ENCODE measurements around the genes NCOA6, MMP24 and EIF6.

GRCh38 chr20:34433953-34434817 is 71.1 kb downstream of the ITCH start:
- RRBS: no CpG with 5 or more reads among the region's 4 CpGs

- RRBS: no CpG with 5 or more reads among the region's 10 CpGs
These were observed 46.5 kb downstream of the MAP1LC3A start for GRCh38 chr20:34604779-34605670.

DNA sequence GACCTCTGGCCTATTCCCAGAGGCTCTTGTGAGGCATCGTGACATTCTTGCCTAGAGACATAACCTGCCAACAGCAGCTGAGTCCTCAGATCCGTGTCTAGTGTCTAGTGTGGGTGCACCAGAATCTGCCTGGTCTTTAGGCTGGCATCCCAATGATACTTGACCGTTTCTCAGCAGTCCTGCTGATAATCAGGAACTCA is 20.1 kb downstream of the TP53INP2 start:
- RRBS: no CpG with 5 or more reads among the region's 3 CpGs

DNA sequence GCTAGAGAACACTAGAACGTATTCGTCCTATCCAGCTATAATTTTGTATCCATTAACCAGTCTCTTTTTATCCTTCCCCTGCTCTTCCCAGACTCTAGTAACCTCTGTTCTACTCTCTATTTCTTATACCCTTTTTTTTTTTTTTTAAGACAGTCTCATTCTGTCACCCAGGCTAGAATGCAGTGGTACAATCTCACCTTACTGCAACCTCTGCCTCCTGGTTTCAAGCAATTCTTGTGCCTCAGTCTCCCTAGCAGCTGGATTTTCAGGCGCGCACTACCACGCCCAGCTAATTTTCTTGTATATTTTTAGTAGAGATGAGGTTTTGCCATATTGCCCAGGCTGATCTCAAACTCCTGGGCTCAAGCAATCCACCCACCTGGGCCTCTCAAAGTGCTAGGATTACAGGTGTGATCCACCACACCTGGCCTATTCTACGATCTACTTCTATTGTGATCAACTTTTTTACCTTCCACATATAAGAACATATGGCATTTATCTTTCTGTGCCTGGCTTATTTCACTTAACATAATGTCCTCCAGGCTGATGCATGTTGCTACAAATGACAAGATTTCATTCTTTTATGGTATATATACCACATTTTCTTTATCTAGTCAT is 20.4 kb downstream of the NCOA6 start:
- RRBS: no CpG with 5 or more reads among the region's 6 CpGs

- RRBS: no CpG with 5 or more reads among the region's 3 CpGs
These were observed 1.3 kb downstream of the NCOA6 start for GRCh38 chr20:34824125-34824561.

- RRBS: under 1% methylated on average over 19 of the region's 43 CpGs
These were observed at the start of gene NCOA6 for GRCh38 chr20:34825525-34825859. Gene NCOA6 (minus strand): TSS chr20:34825651.

DNA sequence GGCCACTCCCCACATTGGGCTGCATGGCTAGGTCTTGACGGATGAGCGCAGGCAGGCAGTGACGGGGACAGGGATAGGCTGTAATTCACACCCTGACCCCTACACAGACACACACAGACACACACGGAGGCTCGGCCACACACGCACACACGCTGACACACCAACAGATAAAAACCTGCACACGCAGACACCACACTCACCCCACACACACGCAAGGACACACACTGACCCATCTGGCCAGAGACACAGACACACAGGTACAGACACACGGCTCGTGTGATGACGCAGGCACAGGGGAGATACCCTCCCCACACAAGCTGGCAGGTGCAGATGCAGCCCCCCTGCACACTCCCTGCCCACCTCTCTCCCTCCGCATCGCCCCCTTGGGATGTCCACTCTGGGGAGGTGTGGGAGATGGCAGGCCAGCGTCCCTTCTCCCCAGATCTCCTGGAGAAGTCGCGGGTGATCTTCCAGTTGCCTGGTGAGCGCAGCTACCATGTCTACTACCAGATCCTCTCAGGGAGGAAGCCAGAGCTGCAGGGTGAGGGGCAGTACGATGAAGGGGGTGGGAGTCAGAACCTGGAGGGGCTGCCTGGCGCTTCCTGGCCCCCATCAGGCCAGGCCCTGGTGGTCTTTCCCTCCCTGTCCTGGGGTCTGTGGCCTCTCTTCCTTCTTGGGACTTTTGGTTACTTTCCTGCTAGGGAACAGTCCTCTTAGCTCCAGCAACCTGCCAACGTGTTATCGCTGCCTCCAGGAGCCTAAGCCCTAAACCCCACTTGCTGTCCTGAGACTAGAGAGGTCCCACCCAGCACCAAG is 30.2 kb downstream of the MYH7B start:
- RRBS: no CpG with 5 or more reads among the region's 22 CpGs

GRCh38 chr20:35225986-35226996 is at the start of gene MMP24:
Gene MMP24 (plus strand): TSS chr20:35226690.
- RRBS: 4% methylated on average over 47 of the region's 93 CpGs

DNA sequence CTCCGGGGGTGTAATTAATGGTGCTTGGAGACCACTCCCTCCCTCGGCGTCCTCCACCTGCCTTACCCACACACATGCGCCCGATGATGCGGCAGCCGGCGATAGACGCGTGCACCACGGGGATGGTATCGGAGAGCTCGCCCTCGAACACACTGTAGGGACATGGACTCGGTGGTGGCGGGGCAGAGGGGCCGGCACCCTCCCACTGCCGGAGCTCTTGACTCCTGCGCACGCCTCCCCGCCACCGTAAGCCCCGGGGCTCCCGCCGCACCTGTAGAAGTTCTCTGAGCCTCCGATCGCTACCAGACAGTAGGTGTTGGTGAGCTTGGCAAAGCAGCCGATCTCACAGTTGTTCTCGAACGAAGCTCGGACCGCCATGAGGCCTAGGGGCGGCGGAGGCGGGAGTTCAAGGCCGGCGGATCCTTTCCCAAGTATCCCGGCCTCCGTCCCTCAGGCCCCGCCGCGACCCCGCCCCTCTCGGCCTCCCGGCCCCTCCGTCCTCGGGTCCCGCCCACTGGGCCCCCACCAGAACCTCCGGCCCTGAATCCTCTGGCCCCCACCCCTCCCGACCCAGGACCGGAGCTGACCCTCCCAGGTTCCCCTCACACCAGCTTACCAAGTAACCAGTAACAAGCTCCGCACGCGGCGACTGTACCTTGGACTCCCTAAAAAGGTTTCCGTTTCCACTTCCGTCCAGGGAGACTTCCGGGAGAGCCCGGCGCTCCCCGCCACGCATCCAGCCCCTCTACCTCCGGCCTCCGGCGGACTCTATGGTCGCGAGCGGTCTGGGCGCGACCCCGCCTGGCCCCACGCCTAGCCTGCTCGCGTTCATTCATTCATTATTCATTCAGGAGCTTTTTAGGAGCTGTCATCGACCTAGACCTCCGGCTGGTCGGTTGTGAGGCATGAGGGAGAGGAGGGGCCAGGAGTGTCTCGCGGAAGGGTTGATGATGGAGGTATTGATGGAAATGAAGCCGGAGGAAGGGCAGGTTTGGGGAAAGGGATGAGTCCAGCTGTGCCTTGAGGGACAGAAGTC is at the start of gene EIF6:
TSS of gene EIF6 (minus strand) at position 663 of the 1,036 bp plus-strand sequence.
- RRBS: 1% methylated on average over 48 of the region's 80 CpGs

DNA sequence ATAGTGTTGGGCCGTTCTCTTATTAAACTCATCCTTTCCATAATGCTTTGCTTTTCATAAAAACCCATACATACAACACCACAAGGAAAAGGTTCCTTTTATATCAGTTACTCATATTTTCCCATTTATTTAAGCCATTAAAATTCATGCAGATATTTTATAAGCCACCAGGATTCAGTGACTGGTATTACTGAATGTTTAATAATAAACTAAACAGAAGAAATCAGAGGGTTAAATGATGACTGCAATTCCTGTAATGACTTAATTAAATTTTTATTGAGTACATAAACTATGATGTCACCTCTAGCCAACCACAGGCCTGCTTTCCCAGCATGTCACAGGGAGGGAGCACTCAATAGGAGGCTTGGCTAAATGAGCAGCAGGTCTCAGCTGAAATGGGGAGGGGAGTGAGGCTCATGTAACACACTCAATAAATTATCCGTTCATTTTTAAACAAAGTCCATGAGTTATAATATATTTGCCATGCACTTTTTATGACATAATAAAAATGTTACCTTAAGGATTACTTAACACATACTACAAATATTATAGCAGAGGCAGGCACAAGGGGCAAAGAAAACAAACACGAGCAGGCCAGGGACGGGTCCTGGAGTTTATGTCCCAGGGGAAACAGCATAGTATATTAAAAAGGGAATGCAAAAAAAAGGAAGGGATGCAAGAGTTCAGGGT is 26.9 kb upstream of the FAM83C start:
- RRBS: no CpG with 5 or more reads among the region's 4 CpGs

DNA sequence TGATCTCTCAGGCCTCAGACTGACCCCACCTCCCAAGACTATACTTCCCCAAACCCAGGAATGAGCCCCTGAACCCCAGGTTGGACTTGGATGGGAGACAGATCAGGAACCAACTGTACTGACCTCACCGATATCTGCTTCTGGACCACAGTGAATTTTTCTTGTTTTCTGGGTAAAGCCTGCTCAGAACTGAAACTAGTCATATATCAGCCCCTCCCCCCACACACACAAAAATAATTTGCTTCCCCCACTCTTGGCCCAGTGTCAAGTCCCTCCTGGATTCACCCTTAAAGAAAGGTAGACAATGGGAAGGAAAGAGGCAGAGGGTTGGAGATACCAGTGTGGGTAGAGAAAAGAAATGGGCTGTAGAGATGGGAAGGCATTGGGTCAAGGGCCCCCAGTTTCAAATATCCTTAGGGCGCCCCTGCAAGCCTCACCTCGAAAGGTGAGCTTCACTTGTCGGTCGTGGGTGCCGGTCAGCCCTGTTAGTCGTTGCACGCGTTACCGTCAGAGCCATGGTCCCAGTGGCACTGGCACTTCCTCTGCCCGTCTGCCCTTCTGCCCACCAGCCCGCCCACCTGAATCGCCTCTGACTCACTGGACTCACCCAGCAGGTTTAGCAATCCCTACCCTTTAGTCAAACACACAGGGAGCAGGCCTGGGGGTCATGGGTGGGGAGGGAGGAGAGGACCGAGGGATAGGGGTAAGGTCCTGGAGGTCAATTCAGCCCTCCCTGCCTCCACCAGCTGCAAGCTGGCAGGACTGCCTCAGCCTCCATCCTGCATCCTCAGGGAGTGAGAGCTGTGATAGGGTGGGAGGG is 8.4 kb upstream of the SPAG4 start:
- RRBS: no CpG with 5 or more reads among the region's 14 CpGs

DNA sequence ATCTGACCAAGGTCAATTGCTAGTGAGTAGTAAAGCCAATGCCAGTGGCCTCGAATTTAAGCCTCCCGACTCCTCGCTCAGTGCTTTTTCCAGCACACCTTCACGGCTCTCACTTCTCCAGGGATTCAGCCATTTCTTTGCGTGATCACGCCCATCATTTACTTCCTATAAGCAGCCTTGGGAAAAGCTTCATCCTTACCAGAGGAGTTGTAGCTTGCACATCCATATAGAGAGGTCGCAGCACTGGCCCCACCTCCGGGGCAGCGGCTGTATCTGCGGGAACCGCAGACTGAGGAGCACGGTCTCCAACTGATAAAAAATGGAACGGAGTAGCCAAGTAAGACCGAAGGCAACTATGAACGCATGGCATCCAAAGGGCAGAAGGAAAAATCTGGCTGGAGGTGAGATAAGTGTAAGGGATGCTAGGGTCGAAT is 853 bp downstream of the NFS1 start:
- RRBS: no CpG with 5 or more reads among the region's 16 CpGs

DNA sequence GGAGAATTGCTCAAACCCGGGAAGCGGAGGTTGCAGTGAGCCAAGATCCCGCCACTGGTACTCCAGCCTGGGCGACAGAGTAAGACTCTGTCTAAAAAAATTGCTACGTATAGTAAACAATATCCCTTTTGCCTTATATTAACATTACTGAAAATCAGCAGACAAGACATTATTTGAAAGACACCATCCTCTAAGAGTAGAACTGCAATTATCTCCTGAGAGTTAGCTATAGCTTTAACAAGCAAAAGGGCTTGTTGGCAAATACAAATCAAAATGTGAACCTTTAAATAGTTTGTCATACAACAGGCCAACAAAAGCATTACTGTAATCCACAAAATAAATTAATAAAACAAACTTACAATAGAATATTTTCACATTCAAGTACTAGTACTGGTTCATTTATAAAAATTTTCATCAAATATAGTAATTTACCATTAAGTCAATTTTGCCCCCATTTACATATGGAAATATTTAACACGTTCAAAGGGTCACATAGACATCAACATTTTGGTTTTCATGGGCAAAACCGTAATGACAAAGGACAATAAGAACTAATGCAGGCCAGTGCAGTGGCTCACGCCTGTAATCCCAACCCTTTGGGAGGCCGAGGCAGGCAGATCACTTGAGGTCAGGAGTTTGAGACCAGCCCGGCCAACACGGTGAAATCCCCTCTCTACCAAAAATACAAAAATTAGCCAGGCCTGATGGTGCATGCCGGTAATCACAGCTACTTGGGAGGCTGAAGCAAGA is 9.4 kb downstream of the RBM39 start:
- RRBS: no CpG with 5 or more reads among the region's 12 CpGs

- RRBS: no CpG with 5 or more reads among the region's 1 CpG
These were observed 7.9 kb downstream of the RBM39 start for GRCh38 chr20:35733988-35734827.

- RRBS: no CpG with 5 or more reads among the region's 3 CpGs
These were observed 3.2 kb downstream of the RBM39 start for GRCh38 chr20:35738872-35739330.

DNA sequence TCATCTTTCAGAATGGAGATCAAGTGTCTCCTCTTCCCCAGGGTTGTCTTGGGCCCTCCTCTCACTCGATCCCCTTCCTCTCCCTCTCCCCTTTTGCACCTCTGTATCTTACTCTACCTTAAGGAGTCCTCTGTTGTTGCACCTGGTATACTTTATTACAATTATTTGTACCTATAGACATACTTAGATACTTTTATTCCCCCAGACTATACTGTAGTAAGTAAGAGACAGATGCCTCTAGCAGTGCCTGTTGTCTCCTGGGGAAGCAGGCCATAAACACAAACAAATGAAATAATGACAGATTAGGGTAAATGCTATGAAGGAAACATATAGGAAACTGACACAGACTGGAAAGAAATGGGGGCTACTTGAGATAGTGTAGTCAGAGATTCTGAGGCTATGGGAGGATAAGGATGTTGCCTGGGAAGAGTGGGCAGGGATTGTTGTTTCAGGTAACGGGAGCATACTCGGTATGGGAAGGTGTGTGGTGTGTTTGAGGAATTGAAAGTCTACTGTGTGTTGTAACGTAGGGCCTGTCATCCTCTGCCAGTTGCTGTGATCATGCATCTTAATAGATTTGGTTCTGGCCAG is 60.5 kb downstream of the PHF20 start:
- RRBS: no CpG with 5 or more reads among the region's 4 CpGs

GRCh38 chr20:35848770-35849258 is 77.0 kb downstream of the PHF20 start:
- RRBS: no CpG with 5 or more reads among the region's 3 CpGs

DNA sequence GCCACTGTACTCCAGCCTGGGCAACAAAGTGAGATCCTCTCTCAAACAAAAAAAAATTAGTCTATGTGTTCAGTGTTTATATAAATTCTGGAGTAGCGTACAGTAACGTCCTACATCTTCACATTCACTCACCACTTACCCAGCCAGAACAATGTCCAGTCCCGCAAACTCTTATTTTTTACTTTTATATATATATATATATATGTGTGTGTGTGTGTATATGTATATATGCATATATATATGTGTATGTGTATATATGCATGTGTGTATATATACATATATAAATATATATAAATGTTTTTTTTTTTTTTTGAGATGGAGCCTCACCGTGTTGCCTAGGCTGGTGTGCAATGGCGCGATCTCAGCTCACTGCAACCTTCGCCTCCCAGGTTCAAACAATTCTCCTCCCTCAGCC is 3.0 kb downstream of the SCAND1 start:
- RRBS: no CpG with 5 or more reads among the region's 7 CpGs